ENCODE measurements around a stretch of chr11.

DNA sequence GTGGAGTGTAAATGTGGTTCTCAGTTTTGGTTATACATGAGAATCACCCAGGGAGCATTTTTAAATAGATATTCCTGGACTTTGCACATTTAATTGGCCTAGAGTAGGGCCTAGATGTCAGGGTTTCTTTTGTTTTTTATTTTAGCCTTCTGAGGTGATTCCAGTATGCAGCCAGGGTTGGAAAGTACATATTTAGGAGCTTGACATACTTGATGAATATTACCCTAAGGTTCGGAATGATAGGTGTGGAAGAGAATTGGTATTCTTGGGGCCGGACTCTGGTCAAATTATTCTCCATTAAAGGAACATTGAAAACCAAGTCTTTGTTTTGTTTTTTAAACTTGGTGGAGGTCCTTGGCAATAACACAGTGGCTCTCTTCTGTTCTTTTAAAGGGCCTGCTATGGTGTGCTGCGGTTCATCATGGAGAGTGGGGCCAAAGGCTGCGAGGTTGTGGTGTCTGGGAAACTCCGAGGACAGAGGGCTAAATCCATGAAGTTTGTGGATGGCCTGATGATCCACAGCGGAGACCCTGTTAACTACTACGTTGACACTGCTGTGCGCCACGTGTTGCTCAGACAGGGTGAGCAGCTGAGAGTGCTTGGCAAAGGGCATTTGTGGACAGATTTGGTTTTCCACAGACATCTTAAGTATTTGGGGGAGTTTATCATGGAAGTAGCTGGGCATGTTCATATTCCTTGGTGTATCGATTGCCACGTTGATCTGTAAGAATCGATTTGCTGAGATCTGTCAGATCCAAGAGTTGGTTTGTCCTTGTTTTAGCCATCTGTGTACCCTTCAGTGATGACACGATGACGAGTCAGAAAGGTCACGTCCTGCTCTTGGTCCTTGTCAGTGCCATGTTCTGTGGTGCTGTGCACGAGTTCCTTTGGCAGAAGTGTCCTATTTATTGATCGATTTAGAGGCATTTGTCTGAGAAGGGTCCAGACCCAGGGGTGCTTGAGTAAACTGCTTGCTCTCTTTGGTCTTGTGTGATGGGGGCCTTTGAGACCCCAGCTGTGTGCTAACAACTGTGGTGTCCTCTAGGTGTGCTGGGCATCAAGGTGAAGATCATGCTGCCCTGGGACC is 4.7 kb downstream of the RPS3 start:
- RRBS = no CpG with 5 or more reads among the region's 17 CpGs

DNA sequence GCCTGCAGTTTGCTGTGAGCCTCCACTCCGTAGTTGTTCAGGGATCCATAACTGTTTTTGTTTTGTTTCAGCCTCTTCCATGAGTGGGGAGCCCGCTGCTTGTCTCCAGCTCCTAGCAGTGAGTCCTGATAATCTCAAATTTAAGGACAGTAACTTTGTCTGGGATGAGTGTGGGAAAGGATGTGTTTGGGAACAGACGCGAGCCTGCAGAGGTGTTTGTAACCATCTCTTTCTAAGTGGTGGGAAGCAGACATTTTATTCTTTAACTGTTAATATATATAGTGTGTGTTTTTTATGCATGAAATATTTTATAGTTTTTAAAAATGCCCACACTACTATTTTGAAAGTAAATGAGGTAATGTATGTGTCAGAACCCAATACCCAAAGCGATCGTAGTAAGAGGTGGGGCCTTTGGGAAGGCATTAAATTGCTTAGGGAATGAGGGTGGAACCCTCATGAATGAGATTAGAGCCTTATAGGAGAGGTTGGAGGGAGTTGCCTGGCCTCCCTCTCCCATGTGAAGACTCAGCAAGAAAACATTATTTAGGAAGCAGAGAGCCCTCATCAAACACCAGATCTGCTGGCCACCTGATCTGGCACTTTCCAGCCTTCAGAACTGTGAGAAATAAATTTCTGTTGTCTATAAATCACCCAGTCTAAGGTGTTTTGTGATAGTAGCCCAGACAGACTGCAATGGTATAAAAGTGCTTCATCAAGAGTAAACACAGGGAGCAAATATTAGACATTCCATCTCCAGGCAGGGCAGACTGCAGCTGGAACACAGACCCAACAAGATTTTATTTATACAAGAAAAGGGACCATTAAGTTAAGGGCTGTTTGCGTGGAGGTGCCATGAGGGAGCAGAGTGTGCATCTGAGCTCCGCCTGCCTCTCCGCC is 11.1 kb downstream of the KLHL35 start:
- RRBS = no CpG with 5 or more reads among the region's 9 CpGs

- RRBS = no CpG with 5 or more reads among the region's 8 CpGs
Measured at GRCh38 chr11:75432663-75433035, 354 bp downstream of the KLHL35 start.

DNA sequence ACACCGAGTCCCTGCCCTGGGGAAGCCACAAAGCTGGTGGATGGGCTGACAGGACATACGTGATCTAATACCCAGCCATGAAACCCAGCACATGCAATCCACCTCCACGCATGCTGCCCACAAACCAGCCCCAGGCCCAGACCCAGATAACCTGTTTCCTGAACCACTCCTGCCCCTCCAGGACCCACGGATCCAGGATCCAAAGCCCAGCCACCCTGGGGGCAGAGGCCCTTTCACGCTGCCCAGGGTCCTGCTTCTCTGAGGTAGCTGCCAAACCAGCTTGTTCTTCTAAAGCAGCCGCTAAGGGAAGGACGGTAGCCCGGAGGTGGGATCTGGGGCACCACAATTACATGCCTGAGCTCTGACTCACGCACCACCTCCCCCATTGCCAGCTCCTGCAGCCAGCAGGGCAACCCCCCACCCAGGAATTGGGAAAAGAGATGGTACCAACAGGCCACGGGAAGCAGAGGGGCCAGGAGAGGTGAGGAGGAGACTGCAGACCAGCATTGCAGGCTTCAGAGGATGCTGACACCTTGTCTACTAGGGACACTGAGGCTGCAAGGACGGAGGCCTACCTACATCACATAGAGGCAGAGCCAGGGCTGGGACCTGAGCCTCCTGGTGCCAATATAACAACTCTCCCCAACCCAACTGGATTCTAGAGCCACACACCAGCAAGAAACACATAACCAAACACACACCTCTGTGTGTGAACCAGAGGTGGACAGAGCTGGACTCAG is 35.1 kb downstream of the GDPD5 start:
- RRBS = no CpG with 5 or more reads among the region's 11 CpGs

GRCh38 chr11:75558005-75558746 is 3.9 kb upstream of the SERPINH1 start:
- RRBS = no CpG with 5 or more reads among the region's 19 CpGs

DNA sequence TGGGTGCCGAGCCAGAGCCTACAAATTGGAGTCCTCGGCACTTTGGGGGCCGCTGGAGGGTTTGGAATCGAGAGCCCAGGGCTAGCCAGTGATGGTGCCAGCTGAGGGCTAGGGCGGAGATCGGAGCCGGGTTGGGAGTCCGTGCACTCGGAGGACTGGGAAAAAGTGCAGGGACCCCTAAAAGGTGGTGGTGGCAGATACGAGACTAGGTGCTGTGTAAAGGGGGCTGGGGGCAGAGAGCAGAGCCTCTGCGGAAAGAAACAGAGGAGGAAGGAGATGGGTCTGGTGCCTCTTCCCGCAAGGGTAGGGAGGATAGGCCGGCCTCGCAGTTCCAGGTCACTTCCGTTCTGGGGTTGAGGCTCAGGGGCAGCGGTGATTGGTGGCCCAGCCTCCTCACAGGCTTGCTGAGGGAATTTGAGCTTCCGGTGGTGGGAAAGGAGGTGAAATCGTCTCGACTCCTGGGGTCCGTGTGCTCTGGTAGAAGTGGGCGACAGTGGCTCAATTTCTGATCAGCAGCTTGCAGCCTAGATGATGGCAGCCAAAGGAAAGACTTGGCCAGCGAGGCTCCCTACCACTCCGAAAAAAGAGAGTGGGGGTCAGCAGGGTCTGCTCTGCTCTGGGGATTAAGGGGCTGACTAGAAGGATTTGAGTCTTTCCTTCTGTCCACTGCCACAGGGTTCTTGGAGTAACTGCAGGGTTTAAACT is 521 bp downstream of the SERPINH1 start:
- RRBS = no CpG with 5 or more reads among the region's 23 CpGs

DNA sequence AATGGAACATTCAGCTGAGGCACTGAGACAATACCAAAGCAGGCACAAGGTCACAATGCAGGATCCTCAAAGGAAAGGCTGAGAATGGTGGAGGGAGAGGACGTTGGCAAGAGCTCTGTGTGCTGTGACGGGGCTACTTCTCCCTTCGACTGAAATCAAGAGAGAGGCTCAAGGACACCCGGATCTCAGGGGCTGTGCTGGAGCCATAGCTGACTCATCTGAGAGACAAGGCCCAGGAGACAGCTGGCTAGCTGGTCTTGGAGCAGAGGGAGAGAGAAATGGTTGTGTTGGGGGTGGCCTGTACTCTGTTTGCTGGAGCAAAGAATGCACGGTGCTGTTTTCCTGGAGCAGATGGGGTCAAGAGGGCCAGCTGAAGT is 41.0 kb downstream of the MAP6 start:
- RRBS = no CpG with 5 or more reads among the region's 5 CpGs

DNA sequence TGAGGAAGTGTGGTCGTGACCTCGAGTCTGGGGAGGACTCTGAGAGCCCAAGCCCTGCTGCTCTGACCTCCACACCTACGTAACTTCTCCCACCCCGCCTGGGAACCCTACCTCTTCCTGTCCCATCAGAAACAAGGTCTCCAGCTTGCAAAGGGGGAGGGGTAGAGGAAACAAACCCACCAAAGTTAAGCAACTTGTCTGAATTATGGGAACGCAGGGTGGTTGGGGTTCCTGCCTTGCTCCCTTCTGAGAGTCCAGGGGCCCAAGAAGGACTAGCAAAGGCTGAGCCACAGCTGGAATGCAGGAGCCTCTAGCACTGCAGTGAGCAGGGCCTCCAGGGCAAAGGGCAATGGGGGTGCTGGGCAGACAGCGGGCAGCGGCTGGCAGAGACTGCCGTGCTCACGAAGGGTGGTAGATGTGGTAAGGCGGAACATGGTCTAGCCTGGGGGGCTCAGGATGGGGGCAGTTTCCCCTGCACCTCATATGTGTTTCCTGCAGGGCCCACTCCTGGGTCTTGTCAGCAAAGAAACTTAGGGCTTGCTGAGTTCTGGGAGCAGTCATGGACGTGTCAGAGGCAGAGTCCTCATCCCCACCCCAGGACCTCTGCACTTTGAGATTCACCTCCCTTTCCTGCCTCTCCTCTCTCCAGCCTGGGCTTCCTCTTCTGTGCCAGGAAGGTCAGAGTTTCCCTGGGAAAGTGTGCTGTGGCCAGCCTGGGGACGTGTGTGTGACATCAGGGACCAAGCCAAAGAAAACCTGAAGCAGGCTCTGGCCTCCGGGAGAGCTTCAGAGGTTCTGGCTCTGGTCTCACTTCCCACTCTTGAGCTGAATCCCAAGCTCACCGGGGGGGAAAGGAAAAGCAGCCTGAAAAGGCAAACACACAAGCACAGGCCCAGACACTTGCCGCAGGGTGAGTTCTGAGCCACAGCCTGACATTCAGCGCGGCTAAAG is 4.3 kb downstream of the MOGAT2 start:
- RRBS = 33% methylated on average over 2 of the region's 17 CpGs

GRCh38 chr11:75769377-75769754 is 788 bp downstream of the DGAT2 start:
- RRBS = no CpG with 5 or more reads among the region's 12 CpGs

- RRBS = no CpG with 5 or more reads among the region's 5 CpGs
Measured at GRCh38 chr11:75822290-75822902, 7.4 kb downstream of the UVRAG start.

DNA sequence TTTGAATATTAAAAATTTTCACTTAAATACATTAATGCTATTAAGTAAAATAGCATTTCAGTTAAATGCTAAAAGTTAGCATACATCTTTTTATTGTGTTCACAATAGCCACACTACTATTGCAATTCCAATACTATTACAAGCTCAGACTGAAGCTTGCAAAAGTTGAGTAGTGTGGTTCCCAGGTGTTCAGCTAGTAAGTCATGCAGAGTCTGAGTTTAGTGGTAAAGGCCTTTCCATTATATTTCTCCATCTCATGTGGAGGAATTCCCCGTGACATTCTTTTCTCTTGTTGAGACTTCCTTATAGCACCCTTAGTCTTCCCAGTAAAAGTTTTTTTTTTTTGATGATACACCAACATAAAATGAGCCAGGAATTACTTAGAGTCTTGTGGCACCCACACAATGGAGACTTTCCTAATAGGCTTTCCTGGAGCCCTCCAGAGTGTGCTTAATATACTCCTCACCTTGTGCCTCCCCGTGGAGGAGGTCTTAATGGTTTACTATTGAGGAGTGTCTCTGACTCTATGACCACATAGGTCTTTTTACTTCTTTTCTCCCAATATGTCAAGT is 110.8 kb downstream of the UVRAG start:
- RRBS = no CpG with 5 or more reads among the region's 2 CpGs

DNA sequence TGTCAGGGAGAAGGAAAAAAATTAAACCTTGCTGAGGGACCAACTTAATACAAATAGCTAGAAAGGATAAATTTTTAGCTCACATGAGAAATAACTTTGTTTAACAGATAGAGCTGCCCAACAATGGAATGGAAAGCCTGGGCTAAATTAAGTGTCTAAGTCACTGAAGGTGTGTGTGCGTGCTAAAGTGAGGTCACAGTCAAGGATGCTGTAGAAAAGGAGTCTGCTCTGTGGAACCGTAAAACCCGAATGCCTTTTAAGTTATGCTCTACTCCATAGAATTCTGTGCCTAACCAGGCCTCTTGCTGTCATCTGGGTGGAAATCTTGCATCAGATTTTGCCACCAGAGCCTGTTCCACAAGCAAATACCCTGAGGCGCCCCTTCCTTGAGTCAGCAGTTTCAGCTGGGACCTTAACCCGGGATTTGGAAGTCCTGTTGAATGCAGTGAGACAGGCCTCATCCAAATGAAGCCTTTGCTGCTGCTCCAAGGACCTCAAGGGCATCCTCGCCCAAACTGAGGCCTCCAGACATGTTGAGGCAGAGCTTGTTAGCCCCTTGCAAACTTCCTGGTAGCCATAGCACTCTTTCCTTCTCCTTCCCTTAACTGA is 109.8 kb downstream of the WNT11 start:
- RRBS = no CpG with 5 or more reads among the region's 6 CpGs

GRCh38 chr11:76250501-76250828 is 44.2 kb upstream of the WNT11 start:
- RRBS = no CpG with 5 or more reads among the region's 2 CpGs

- RRBS = no CpG with 5 or more reads among the region's 13 CpGs
Measured at GRCh38 chr11:76269034-76269841, 62.9 kb upstream of the WNT11 start.

DNA sequence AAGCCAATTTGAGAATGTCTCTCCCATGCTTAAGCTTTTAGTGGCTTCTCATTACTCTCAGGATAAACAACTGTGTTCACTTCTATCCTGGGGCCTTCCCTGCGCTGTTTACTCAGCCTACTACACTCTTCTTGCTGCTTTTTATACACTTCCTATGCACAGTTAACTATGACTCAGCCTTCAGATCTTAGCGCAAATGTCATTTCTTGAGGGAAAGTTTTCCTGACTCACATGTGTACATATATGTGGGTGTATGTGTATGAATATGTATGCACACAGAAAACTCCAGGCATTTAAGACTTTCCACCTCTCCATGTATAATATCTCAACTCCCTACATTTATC is 9.8 kb downstream of the THAP12 start:
- RRBS = no CpG with 5 or more reads among the region's 2 CpGs

DNA sequence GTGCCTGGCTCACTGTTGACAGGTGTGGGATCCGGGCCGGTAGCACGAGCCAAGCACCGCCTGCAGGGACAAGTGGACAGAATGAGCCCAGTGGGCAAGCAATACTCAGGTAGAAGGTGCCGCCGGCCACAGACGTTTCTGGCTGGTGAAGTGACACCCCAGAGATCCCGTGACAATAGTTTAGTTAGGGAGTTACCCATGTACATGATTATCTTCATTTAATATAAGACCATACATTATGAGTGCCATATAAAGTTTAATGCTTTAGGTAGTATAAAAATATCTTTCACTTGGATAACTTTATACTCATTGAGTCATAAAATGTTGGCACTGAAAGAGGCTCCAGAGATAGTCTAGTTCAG is 49.3 kb downstream of the EMSY start:
- RRBS = no CpG with 5 or more reads among the region's 8 CpGs

DNA sequence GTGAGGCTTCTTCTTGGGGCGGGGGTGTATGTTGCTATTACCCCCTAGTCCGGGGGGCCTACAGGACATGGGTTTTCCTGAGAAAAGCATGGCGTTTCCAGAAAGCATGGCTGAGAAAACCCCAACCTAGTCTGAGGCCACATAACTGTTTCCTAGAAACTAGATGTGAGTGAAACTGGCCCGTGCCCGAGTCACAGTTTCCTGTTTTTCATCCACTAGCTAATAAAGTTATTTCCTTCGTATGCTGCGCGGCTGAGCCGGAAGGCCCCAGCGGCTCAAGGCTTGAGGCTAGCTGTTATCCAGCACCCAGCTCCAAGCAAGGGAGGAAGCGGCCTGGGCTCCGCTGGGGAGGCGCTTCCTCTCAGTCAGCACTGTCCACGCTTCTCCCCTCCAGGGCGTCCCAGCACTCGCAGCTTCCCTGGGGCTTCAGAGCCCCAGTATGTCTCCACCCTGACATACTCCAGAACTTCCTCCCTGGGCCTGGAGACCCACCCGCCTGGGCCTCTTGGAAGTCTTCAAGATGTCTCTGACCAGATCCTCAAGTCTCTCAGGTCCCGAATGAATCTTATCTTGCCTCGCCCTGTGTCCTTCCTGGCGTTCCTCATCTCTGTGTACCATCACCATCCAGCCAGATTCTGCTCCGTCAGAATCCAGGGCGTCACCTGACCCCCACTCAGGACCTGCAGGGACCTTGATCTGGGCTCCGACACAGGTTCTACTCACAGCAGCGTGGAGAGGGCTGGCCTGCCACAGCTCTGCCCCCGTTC is 82.0 kb downstream of the LRRC32 start:
- RRBS = no CpG with 5 or more reads among the region's 25 CpGs

GRCh38 chr11:76591308-76591898 is 79.1 kb downstream of the LRRC32 start:
- RRBS = no CpG with 5 or more reads among the region's 9 CpGs

GRCh38 chr11:76591927-76592427 is 78.6 kb downstream of the LRRC32 start:
- RRBS = no CpG with 5 or more reads among the region's 11 CpGs

DNA sequence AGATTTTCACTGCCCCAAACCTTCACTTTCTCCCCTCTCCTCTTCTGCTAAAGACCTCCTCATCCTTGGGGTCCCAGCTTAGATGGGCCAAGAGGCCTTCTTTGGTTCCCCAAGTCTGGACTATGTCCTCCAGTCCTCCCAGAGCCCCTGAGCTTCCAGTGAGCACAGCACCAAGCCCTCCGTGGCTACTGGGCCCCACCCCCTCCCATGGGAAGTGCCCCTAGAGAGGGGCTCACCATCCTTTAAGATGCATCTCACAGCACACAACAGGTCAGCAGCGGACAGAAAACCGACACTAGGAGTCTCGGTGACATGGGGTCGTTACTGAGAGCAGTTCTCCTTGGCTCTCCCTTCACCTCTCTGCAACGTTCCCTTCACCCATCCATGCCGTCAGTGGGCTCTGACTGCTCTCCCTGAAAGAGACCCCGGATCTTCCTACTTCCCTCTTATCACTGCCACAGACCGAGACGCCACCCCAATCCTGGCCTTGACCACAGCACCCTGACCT is 2.6 kb downstream of the LRRC32 start:
- RRBS = no CpG with 5 or more reads among the region's 10 CpGs